Airway epithelial cell (primary cell): Measurements from ENCODE around the genes OIP5, TMEM87A, SNAP23, CDAN1 and EPB42.

GRCh38 chr15:40929702-40930098 lies 560 bp downstream of the DLL4 start:
- RAMPAGE, long total RNA = no peak

- RAMPAGE, long total RNA = no peak
Measured at GRCh38 chr15:40937844-40938632, 8.9 kb downstream of the DLL4 start.

GRCh38 chr15:40982862-40983348 lies 29.6 kb downstream of the CHAC1 start:
- RAMPAGE, long total RNA = no peak

DNA sequence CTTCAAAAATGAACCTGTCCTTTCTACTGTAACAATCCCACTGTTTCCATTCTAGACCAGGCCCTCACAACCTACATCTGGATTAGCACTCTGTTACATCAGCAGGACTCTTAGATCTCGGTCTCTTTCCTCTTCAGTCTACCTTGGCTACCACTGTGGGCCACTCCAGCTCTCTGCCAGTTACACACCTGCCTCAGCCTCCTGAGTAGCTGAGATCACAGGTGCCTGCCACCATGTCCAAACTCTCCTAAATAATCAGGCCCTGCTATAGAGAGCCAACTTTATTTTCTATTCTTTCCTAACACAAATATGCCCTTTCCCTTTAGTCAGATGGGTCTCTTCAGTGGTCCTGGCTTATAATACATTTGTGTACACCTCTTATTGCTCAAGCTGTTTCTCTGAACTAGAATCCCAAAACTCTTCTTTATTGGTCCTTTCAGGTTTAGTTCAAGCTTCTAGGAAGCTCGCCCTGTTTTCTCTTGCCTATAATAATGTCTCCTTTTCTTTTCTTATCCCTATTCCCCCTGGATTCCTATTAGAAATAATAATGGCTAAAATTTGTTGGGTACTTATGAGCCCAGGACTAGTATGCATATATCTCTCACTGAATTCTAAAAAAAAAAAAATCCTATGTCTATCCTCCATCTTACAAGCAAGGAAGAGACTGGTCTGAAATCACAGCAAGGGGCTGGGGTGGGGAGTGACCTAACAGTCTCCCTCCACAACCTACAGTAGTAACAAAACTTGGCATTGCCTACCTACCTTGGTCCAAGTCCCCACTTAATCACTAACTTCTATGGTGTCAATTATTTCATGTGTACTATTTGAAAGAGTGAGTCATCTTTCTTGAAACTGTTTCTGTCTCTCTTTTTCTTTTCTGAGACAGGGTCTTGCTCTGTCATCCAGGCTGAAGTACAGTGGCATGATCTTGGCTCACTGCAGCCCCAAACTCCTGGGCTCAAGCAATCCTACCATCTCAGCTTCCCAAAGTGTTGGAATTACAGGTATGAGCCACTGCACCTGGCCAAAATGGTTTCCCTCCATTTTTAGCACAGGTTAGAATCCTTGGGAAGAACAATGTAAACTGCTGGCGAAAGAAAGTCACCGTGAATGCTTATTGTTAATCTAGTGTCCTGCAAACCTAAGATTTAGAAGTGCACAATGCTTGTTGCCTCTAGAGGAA lies 36.6 kb downstream of the CHAC1 start:
- RAMPAGE, long total RNA = no peak

GRCh38 chr15:41071654-41072226 lies 44.3 kb downstream of the INO80 start:
- RAMPAGE, long total RNA = no peak

DNA sequence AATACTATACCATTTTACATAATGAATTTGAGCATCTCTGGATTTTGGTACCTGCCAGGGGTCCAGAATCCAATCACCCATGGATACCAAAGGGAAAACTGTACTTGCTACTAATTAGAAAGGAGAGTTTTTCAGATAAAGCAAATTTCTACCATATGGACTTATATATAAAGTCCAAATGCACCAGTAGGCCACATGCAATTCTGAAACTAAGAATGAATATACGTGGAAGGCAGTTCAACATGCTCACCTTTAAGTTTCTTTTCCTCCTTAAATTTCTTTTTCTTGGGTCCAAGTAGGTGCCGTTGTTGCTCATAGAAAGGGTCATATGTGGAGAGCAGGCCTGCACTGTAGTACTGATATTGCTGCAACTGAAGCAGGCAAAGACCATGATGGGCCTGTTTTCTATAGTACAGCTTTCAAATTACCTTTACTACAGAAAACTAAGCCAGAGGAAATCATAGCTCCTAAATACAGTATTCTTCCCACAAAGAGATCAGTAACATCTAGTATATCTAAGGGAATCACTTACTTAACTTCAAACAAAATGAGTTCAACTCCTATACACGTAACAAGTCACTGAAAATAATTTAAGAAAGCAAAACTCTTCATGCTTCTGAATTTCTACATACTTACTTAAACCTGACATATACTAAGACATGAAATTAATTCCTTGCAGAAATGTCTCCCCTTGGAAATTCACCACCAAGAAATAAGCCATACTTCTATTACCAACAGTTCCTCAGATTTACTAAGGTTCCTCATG lies 28.6 kb downstream of the INO80 start:
- RAMPAGE, long total RNA = no peak

DNA sequence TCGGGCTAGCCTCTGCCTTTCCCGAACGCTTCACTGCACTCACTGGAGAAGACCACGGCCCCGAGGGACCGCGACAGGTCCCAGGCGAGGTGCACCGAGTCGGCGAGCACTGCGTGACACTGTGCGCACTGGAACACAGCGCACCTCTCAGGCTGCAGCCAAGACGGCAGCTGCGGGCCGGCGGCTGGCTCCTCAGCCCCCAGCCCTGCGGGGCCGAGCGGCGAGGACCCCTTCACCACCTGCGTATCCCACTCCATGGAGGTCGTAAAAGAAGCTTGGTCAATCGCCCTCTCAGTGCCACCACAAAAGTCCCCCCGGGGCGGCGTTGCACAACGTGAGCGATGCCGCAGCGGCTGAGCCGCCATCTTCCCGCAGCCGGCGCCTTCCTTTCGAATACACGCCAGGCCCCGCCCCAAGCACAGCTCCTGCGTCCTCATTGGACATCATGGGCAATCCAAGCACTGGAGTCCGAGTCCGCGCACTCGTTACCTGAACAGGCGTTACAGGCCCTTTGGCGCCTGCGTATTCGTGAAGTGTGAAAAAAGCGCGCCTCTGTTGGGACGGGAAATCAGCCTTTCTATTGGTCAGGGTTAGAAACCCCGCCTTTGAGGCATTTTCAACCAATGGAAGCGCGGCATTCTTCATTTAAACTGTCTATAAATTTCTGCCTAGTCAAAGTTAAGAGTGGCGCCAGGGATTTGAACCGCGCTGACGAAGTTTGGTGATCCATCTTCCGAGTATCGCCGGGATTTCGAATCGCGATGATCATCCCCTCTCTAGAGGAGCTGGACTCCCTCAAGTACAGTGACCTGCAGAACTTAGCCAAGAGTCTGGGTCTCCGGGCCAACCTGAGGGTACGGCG lies at the start of gene OIP5:
OIP5 (minus strand) TSS at position 395 of the 862 bp plus-strand sequence.
- RAMPAGE, long total RNA = start-site peak on the minus strand centred at position 377 of the sequence, 13 bp wide, 51 and 25 reads in 2 replicates

- RAMPAGE, long total RNA = no peak
Measured at GRCh38 chr15:41379840-41380393, 22.4 kb downstream of the NDUFAF1 start.

DNA sequence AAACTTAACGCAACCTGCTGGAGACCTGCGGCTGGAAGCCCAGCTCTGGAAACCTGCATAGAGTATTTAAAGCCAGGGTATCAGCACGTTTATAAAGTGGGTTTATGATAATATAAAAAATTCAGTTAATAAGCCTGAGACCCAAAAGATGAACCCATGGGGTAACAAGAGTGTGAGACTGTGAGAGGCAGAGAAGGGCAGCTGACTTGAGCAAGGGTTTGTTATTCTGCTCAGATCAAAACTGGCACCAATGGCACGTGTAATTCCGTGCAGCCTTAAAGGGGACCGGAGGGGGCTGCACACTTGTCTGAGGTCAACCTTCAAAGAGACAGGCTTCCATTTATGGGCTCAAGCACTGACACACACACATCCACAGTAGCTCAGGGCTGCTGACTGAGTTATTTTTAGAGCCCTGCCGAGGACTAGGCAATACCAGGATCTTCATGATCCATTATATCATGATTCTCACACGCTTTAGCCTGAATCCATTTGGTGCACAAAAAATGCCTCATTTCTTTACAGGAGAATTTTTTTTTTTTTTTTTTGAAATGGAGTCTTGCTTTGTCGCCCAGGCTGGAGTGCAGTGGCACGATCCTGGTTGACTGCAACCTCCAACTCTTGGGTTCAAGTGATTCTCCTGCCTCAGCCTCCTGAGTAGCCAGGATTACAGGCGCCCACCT lies 20.5 kb upstream of the SPTBN5 start:
- RAMPAGE, long total RNA = no peak

GRCh38 chr15:42056776-42057916 lies 36.3 kb upstream of the PLA2G4E start:
- RAMPAGE, long total RNA = no peak

- RAMPAGE, long total RNA = no peak
Measured at GRCh38 chr15:42210546-42211044, 2.5 kb upstream of the VPS39 start.

DNA sequence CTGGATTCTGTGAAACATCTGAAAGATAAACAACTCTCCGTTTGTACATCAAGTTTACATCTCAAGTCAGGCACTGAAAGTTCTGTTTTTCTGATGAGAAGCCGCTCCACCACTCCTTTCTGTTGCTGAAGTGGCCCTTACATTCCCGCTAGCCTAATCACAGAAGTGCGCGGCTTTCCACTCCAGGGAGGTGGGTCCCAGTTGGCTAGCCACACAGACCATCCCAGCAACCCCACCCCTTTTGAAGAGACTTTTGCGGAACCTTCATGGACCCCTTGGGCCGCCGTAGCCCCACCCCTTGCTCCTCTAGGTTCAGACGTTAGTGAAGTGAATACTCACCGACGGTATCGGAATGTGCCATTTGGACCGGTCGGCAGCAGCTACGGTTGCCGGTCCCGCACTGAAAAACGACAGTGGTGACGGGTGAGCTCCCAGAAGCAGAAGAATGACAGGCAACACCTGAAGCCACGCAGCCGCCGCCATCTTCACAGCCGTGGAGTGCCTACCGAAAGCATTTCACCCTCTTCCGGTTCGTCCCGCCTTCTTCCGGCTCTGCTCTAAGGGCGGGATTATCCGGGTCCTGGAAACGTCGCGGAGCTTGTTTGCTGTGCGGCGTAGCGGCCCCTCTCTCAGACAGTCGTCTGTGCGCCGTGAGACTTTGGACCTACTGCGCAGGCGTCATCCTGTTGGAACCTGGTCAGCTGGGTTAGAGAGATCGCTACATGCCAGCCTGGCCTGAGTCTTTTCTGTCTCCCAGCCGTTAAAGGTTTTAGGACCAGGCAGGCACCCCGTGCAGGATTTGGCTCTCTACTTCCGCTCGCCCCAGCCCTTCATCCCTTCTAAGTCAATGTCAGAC lies at the start of gene TMEM87A:
TMEM87A (minus strand) TSS at position 518 of the 856 bp plus-strand sequence.
- RAMPAGE, long total RNA = no peak

DNA sequence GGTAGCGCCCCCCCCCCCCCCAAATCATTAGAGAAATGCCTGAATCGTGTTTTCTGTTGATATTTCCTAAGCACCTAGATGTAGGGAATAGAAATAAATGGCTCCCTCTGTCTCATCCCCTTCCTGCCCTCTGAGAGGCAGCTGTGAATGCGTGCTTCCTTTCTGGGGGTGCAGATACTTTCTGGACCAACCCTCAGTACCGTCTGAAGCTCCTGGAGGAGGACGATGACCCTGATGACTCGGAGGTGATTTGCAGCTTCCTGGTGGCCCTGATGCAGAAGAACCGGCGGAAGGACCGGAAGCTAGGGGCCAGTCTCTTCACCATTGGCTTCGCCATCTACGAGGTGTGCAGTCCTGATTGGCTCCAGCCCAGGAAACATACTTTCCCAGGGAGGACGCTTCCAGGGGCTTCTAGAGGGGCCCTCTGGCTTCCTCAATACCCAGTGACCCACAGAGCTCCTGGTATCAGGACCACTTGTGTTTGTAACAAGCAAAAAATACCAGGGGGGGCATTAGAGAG lies 42.2 kb downstream of the CAPN3 start:
- RAMPAGE, long total RNA = no peak

DNA sequence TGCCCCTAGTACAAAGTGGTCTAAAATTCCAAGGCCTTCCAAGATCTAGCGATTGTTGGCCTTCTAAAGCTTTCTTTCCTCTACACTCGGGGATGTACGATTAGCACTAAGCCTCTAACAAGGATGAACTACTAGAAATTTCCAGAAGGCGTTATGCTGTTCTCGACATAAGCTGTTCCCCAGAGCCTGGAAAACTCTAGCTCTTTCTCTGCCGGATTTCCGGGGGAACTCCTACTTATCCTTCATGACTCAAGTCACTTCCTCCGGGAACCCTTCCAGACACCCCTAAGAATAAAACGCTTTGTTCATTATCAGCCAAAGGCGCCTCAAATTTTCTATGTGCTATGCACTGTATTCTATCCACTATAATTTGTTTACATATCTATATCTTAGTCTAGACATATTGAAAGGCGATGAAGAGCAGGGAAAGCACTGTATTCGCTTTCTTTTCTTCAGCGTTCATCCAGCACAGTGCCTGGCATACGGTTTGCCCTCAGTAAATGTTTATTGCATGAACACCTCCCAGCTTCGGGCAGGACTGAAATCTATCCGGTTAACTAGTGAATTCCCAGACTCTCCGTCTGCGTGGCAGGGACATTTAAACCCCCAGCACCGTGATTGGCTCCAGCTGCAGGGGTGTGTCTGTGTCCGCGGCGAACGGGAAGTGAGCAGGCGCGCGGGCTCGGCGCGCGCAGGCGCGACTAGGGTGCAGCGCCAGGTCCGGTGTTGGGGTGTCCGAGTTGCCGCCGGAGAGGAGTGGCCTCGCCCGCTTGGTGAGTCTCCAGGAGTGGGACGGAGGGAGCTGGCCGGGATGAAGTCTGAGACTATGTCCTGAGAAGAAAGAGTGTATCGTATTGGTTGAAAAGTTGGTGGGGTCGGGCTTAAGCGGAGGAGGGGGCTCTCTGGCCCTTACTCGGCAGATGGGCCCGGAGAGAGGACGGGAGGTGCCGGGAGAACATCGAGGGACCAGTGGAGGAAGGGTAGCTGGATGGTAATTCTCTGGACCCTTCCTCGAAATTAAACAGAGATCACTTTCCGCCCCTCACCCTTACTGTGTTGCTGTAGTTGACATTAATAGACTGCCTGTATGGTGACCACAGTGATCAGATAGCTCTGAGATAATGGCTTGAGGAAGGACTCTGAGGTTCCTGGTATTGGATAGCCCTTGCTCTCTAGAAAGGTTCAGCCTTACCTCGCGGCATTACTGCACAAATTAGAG lies at the start of gene SNAP23:
SNAP23 (plus strand) TSS at position 694 of the 1,219 bp plus-strand sequence.
- RAMPAGE, long total RNA = start-site peak on the plus strand centred at position 717 of the sequence, 66 bp wide, 2,797 and 1,072 reads in 2 replicates

GRCh38 chr15:42684998-42685800 lies 51.7 kb downstream of the CDAN1 start:
- RAMPAGE, long total RNA = no peak

GRCh38 chr15:42729595-42730120 lies 7.3 kb downstream of the CDAN1 start:
- RAMPAGE, long total RNA = no peak

DNA sequence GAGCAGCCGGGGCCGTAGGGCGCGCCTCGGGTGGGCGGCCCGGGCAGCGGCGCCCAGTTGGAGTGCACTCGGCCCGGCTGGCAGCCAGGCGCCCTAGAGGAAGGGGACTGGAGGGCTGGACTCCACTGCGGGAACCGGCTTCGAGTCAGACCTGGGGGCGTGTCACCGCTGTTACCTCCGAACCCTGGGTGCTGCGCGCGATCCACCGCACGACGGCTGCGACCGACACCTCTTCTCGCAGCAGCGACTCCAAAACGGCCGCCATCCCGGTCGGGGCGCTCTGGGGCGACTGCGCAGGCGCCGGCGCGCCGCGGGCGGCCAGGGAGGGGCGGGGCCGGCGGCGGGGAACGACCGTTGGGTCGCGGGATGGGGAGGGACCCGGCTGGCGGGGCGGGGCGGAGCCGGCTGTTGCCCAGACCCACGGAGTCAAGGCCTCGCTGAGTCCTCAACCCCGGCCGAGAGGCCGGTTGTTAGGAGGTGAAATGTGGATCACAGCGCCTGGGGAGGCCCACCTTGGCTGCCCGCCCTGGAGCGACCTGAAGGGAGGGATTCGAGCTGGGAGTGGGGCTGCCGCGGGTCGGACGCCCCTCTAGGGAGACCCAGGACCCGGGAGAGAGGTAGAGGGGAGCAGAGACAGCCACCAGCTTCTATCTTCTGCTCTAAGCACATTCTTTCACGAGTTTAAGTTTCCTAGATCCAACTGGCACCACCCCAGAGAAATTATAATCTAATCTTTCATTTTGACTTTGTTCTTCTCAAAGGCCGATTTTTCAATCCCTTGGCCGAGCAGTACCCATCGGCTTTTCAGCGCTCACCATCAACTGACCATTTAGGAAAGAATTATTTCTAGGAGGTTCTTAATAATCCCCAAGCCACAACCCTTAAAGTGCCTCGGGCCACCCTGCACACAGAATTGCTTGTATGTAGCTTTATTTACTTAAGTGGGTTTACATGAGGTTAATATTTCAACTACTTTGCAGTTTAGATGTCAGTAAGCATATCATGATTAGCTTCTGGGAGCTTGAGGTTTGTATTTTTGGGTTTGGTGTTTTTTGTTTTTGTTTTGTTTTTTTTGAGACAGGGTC lies at the start of gene CDAN1:
CDAN1 (minus strand) TSS at position 291 of the 1,085 bp plus-strand sequence.
- RAMPAGE, long total RNA = no peak

GRCh38 chr15:43009317-43009524 lies 88.6 kb upstream of the TTBK2 start:
- RAMPAGE, long total RNA = no peak

DNA sequence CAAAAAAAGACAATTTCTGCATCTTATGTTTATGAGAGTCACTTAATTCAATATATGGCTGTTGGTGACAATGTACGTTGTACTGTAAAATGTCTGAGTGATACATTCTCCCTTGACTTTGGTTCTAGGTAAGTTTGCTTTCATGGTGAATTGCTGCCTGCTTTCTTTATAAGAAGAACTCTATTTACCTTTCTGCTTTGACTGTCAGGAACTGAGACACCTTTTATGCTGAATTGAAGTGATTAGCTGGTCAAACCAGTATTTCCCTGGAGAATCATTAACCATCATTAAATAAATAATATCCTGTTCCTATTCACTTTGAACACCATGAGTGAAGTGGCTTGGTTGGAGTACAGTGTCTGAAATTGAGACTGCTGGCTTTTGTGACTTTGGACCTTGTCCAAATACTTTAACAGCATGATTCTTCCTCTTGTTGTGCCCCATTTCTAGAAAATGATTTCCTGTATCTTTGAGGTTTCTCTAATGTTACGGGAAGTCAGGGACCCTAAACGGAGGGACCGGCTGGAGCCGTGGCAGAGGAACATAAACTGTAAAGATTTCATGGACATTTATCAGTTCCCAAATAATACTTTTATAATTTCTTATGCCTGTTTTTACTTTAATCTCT lies 5.6 kb upstream of the TMEM62 start:
- RAMPAGE, long total RNA = no peak

- RAMPAGE, long total RNA = no peak
Measured at GRCh38 chr15:43220686-43221299, at the start of gene EPB42. TSS of gene EPB42 (minus strand) at chr15:43221018.